H4 (cell line): ENCODE results near the genes PLXNA4 and AKR1B15.

DNA sequence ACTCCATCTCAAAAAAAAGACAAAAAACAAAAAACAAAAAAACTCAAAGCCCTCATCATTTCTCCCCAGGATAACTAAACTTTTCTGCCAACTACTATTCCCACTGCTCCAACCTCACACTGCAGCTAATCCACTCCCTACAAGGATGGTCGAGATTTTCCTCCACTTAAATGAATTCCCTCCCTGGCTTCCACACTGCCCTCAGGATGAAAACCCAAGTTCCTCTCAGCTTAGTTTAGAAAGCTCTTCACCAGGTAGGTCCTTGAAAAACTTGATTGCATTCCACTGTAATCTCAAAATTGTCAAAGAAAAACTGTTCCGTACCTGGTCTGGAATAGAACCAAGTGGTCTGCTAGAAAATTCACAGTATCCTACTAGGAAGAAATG, 294.3 kb upstream of the KLF14 start:
- RAMPAGE, long total RNA = no peak

DNA sequence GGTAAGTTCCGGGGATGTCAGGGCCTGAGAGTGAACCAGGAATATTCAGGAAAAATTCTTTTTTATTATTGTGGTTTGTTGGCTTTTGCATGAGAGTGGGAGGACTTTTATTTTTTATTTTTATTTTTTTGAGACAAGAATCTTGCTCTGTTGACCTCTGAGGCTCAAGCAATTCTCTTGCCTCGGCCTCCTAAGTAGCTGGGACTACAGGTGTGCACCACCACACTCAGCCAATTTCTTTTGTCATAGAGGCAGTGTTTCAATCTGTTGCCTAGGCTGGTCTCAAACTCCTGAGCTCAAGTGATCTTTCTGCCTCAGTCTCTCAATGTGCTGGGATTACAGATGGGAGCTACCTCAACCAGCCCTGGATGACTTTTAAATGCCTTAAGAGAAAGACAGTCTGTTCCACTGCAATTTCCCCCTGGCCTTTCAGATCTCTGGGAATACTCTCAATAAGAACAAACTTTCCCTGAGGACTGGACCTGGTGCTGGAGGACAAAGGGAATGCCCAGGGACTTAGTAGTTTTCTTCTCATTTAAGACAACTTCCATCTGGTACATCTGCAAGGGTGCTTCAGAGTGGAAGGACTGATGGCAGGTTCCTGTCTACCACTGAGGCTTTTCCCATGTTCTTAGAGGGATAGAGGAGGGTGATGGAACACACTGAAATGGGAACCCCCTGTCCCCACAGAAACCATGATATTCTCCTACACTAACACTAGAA, 296.1 kb upstream of the KLF14 start:
- RAMPAGE, long total RNA = no peak

GRCh38 chr7:131056588-131057644, 270.8 kb upstream of the MKLN1 start:
- RAMPAGE, long total RNA = no peak

DNA sequence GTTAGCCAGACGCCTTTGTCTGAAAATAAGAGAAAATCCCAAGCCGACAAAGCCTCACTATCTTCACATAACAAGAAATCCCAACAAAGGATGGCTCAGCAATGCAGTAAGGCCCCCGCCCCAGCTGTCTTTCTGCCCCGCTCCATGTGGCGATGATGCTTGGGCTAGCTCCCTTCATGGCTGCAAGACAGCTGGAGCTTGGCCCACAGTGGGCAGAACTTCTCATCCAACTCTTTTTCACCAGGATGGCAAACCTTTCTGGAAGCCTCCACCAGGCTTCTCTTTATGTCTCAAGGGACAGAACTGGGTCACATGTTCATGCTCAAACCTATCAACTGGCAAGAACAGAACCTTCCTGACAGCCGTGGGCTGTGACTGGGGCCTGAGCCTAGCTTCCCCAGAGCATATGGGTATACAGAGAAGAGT, 260.5 kb upstream of the MKLN1 start:
- RAMPAGE, long total RNA = no peak

DNA sequence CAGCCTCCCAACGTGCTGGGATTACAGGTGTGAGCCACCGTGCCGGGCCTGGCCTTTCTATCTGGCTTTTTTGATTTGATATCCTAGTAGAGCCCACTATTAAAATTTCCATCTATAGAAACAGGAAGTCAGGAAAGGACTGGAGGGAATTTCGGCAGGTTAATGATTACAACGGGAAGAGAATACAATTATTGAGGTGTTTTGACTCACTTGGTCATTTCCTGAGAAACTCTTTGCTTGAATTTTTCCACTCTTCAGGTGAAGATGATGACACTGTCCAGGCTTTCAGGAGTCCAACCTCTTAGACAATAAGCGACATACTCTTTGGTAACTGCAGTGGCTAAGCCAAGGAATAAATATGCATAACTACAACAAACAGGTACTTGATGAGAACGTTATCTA, 1.1 kb upstream of the MKLN1 start:
- RAMPAGE, long total RNA = no peak

GRCh38 chr7:131503498-131504625, 52.6 kb downstream of the PODXL start:
- RAMPAGE, long total RNA = no peak

DNA sequence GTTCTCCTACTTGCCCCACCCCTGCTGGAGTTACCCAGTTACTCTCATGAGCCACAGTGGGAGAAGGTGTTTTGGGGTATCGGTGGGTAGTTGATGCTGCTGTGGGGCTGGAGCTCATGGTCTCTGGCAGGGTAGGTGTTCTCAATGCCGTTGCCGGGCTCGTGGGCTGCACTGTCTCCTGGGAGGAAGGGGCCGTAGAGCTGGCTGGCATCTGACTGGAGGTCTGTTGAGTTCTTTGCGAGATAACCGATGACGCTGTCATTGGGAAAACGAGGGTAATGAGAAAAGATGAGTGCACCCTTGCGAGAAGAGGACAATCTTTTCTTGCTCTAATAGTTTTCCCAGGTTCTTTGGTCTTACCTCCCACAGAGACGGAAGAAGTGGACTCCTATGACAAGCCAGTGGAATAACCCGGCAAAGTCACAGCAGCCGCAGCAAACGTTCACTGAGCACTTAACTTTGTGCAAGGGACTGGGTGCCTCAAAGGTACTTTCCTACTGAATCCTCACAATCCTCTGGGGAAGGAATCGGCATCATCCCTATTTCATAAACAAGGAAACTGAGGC, 47.0 kb downstream of the PODXL start:
- RAMPAGE, long total RNA = no peak

DNA sequence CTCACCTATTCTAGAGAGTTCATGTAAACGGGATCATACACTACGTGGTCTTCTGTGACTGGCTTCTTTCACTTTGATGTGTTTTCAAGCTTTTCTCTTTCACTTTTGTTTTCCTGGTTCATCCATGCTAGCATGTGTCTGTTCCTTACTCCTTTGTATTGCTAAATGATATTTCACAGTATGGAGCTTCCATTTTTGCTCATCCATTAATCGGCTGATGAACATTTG, 33.8 kb downstream of the PODXL start:
- RAMPAGE, long total RNA = no peak

GRCh38 chr7:131540362-131540922, 16.0 kb downstream of the PODXL start:
- RAMPAGE, long total RNA = no peak

DNA sequence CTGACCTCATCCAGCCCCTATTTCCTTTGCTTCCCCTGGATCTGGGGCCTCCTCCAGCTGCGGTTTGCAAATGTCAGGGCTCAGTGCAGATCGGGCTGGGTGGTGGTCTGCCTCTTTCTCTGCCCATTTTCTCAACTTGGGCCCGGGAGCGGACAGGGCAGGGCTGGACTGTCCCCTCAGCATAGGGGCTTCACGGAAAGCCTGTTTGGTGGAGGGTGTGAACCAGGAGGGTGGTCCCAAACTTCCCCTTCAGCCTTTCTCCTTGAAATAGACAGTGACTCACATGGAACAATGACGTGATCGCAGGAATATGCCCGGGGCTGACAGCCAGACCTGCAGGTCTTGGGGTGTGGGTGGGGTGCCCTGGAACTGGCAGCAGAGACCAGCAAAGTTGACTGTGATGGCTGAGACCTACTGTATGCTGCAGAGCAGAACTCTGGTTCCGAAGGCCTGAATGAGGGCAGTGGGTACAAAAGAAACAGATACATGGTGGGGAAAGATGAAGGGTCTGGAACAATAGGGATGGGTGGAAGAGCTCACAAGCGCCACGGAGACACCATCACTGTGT, 73.0 kb upstream of the PODXL start:
- RAMPAGE, long total RNA = no peak

DNA sequence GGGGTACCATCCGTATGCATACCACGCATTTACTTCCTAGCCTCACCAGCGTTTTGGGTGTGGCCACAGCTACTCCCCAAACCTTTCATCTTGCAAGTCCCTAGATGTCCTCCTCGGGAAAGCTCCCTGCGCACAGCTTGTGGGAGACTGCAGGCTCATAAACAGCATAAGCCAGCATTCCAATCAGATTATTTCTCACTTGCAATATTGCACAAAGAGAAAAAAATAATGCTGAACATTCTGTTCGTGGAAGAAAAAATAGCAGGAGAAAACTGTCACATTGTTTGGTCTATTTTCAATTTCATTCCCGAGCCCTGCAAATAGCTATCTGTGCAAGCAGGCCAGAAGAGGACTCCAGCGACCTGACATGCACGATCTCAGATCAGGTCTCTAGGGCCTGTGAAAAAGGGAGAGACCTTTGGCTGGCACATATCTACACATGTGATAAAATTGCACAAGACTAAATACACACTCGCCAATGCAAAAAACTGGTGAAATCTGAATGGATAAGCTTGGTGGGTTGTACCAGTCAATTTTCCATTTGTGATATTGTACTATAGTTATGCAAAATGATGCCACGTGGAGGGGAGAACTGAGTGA, 175.5 kb downstream of the PLXNA4 start:
- RAMPAGE, long total RNA = no peak

DNA sequence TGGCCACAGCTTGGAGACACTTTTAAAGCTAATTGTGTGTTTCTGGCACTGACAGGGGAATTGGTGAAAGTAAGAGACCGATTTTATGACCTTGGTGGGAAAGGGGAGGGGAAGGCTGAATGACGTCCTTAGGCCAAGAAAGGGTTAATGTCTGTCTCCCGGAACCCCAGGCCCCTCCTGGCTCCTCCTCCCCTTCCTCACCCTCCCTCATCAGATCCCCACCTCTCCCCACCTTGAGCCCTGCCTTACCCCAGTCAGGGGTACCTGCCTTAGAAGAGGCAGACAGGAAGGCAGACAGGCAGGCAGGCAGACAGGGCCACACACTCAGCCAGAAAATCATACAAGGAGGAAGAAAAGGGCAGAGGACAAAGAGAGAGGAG, 151.0 kb downstream of the PLXNA4 start:
- RAMPAGE, long total RNA = no peak

- RAMPAGE, long total RNA = no peak
These were observed 90.5 kb downstream of the PLXNA4 start for GRCh38 chr7:132485820-132486111.

DNA sequence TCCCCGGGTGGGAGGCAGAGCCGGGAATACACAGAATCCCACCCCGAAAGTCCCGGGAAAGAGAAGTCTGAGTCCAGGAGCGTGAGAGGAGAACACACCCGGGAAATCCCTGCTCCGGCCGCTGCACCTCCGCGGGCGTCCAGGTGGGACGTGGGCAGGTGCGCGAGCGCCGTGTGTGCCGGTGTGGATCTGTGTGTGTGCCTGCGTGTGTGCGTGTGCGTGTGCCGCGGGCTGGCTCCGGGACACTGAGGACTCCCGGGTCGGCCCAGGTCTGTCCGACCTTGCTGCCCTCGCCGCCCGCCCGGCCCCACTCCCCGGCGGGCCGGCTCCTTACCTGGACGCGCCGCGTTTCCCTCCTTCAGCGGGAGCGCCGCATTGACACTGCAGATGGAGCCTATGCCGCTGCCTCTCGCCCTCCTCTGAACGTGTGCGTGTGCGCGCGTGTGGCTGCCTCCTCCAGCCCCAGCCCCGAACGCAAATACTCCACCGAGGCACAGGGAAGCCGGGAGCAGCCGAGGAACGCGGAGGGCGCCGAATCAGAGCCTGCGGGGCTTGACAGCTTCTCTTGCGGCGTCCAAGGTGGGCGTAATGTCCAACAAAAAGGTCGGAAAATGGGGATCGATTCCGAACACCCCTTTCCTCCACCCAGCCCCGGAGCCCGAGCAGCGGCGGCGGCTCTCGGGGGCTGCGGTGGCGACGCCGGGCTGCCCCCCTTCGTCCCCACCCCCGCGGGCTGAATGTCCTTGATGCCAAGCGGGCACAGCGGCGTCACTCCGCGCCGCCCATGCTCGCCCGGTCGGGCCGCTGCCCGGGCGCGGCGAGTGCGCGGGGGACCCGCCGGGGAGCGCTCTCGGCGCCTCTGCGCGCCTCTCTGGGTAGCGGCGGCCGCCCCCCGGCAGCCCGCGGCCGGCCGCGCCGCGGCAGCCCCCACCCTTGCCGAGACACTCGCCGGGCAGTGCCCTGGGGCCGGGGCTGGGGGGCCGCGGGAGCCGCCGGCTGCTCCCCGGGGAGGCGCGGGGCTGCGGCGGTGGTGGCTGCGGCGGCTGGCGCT, at the start of gene PLXNA4:
PLXNA4 (minus strand) TSS at position 383 of the 1,051 bp plus-strand sequence.
- RAMPAGE, long total RNA = no peak

- RAMPAGE, long total RNA = no peak
These were observed 1.0 kb upstream of the PLXNA4 start for GRCh38 chr7:132577203-132577793.

DNA sequence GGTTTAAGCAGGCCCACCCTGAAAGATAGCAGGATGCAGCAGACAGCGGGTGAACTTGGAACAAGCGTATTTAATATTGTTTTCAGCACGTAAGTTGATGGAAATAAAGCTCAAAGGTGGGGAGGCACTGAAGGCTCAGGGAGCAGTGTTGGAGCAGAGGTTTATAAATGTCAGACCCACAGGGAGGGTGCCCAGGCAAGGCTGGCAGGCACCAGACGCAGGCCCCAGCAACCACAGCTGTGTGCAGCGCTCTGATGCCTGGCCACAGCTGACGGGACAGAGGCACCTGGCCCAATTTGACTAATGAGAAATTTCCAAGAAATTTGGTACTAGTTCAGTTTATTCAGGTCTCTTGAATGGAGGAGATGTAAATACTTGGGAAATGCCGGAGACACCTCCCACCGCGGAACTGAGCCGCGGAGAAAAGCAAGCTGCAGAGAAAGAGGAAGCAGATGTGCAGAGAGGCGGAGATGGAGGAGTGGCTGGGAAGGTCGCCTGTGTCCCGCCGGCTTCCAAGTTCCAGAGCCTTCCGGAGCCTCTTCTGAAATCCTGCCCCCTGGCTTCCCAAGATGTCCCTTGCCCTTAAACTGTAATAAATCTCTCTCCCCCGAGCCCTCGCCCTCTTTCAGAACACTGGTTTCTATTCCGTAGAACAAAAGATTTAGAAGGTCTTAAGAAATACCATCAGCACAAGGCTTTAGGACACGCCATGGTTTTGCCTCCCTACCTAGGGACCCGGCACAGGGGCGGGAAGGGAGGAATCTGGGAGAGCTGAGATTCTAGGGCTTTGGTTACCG, 38.3 kb upstream of the PLXNA4 start:
- RAMPAGE, long total RNA = no peak

DNA sequence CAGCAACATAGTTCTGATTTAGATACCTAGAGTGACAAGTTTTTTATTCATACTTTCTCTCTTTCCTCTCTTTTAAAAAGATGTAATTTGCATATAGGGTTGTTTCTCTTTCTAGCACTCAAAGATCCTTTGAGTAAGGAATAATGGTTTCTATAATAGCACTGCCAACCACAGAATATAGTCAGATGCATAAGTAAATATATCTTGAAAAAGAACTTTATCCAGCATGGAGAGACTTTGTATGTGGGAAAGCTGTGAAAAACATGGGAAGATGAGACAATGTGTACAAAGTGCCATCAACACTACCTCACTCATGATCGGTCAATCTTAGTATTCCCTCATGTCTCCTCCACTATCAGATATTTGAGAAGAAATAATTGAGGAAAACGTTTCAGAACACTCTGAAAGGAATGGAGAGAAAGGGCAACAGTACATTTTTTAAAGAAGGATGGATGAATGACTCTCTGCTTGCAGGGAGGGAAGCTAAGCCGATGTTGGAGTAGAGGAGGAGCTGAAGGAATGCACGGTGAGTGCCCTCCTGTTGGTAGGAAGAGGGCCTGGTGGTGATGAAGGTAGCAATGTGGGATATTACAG, 163.6 kb downstream of the EXOC4 start:
- RAMPAGE, long total RNA = no peak

DNA sequence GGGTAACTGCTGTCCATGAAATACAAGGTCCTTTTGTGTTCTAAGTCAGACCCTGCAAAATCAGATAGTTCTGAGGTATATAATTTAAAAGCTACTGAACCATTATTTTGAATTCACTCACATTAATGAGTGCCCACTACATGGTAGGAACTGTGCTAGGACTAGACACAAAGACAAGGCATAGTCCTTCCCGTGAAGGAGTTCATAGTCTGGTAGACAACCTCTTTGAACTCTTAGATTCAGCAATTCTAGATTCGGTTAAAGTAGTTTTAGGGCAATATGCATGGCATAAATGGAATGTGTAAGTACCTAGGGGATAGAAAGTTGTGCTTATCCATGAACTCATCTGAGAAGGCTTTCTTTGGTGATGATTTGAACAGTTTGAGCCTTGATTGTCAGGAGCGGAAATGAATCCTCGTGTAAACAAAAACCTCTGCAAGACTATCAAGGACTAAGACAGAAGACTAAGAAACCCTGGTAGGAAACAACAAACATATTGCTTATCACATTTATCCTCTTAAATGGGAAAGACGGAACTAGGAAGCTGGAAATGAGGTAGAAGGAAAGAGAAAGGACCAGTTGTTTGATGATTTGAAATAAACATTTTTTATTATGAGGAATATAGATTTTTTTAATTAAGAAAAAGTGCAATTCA, 359.3 kb upstream of the LRGUK start:
- RAMPAGE, long total RNA = no peak

- RAMPAGE, long total RNA = no peak
These were observed 82.2 kb downstream of the LRGUK start for GRCh38 chr7:134209322-134209833.

DNA sequence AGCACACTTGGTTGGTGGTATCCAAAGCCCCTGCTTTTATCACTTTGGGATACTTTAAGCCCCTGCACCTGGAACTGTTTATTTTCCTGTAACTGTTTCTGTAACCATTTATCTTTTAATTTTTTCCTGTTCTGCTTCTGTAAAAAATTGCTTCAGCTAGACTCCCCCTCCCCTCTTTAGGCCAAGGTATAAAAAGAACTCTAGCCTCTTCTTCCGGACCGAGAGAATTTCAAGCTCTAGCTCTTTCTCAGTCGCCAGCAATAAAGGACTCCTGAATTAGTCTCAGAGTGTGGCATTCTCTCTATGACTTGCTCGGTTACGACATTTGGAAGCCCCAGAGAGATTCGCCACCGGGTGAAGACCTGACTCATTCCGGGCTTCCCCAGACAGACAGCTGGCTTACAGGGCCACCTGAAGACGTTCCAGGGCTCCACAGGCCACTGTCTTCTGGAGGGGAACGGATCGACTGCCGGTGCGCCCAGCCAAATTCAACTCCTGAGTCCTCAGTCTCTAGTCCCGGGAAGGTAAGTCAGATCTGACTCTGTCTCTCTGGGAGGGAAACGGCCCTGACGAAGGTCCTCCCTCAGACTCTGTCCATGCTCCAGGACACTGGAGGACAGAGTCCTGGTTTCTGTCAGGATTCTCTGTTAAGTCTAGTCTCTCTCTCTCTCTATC, at the start of gene AKR1B15:
AKR1B15 (plus strand) TSS at position 385 of the 675 bp plus-strand sequence.
- RAMPAGE, long total RNA = no peak